Islet of Langerhans (tissue), 1 donor: ENCODE measurements around the genes N6AMT1, KRTAP13-1, KRTAP15-1, KRTAP19-4 and KRTAP11-1.

DNA sequence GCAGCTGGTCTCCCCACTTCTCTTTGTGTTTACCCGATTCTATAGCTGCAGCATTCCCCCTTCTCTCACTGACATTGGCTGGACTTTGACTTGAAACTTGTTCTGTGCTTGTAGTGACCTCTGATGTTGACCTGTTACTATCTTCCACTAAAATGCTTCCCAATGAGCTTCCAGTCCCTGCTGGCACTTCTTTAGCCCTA is 545.8 kb downstream of the N6AMT1 start:
- RRBS = no CpG with 5 or more reads among the region's 1 CpG

DNA sequence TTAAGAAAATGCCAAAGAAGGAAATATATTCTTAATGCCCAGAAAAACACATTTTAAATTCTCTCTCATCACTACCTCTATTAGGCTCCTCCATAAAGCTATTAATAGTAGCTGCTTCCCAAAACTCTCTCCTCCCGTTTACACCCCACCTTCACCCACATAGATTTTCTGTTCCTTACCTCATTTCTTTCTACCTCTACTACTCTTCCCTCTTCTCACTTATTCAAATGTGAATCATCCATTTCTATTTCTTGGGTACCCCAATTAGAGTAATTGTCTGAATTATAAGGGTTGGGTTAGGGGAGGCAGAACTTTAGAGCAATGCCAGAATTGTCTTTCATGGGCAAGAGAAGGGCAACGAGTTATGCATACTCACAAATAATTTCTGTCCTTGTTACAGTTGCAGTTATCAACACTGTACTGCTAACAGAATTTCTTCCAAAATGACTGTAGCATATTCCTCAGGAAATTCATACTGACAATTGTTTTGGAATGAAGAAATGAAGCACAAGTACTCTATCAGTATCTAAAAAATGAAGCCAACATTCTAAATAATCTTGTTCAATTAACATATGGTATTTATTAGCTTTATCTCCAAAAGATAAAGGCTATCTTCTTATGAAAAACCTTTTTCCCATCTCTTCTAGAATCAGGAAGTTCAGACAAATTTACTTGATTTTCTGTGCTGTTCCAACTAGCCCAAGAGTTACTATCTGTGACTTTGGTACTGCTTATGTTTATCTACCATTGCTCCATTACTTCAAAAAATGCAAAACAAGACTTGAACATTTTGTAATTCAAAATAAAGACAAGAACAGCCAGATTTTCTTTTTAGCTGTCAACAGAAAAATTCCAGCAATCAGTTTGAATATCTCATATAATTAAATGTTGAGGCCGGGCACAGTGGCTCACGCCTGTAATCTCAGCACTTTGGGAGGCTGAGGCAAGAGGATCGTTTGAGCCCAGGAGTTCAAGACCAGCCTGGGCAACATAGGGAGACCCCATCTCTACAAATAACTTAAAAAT is 81.3 kb downstream of the N6AMT1 start:
- RRBS = no CpG with 5 or more reads among the region's 5 CpGs

DNA sequence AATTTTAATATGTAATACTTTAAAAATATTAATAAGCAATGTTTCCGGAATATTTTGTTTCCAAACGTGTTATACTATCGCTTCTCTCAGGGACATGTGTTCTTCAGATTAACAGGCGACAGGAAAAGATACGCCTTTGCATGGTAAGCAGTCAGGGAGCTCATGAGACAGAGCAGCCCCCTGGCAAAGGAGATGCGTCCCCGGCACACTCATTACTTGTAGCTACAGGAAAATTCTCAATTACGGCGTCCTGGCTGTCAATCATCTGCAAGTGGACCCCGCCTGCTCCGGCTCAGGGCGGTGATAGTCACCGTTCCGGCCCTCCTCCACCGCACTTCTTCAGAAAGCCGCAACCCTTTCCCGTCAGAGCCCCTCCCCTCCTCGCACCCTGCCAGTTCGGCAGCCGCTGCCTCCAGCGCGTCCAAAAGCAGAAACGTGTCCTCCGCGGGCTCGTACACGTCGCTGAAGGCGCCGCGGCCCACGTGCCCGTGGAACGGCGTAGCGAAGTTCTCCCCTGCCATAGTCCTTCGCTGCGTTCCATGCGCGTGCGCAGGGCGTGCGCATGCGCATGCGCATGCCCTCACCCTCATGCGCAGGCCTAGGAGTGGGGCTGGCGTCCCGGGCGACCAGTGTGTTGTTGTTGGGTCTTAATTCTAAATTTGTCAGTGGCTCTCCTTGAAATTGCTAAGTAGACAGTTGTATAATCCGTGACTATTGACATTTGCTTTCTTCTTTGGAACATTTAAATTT is at the start of gene N6AMT1:
Gene N6AMT1 (minus strand): TSS at position 543 of the 750 bp plus-strand sequence.
- RRBS = 7% methylated on average over 3 of the region's 50 CpGs

DNA sequence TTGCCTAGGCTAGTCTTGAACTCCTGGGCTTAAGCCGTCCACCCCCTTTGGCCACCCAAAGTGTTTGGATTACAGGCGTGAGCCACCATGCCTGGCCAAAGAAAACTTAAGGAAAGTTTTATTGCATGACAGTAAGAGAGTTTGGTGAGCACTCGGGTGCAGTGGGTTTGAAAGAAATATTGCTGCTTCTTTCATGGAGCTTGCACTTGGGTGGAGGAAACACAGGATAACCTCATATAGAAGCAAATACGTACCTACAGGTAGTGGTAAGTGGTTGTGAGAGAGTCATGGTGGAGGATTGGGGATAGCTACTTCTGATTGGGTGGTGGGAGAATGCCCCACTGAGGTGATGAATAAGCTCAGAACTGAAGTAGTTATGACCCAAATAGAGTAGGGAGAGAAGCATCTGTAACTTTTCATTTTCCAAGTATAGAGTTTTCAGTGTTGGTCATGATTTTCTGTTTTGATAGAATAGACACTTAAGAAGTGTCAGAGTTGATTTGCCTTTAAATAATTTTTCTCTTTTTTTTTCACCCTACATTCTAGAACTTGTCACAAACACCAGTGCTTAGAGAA is 13.4 kb downstream of the USP16 start:
- RRBS = no CpG with 5 or more reads among the region's 4 CpGs

DNA sequence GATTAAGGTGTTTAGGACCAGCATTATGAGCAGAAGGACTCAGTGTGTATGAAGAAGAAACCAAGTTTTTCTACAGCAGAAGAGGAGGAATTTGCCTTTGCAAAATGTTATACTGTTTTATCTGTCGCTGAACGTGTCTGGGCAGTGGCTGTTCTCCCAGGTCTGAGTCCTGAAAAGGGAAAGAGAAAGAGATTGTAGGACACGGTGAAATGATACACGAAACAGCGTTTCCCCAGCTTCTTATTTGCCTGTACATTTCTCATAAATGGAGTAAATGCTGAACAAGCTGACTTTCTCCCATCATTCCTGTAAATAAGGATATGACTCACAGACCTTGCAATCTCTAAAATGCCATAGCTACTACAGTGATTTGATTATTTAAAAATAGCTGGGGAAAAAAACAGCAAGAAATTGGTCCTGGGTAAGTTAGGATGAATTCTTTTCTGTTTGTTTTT is 51.6 kb downstream of the MAP3K7CL start:
- RRBS = no CpG with 5 or more reads among the region's 5 CpGs

GRCh38 chr21:29427556-29428447 is 129.1 kb downstream of the BACH1 start:
- RRBS = no CpG with 5 or more reads among the region's 17 CpGs

- RRBS = no CpG with 5 or more reads among the region's 5 CpGs
Measured at GRCh38 chr21:30395742-30396282, at the start of gene KRTAP13-1. Gene KRTAP13-1 (plus strand): TSS chr21:30396031.

DNA sequence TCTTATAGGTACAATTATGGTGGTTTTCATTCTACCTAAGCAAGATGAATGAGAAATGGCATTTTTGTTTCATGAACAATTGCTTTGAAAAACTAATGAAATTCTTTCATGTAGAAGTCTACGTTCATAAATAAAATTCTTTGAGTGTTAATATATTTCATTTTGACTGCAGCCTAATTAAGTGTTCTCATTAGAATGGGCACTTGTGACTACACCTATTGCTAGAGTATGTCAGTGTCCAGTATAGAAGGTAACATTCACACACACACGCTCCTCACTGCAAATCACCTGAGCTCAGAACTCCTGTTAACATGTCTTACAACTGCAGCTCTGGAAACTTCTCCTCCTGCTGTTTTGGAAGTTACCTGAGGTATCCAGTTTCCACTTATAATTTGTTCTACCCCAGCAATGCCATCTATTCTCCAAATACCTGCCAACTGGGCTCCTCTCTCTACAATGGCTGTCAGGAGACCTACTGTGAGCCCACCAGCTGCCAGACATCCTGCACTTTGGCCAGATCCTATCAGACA is at the start of gene KRTAP15-1:
Gene KRTAP15-1 (plus strand): TSS at position 259 of the 530 bp plus-strand sequence.
- RRBS = no CpG with 5 or more reads among the region's 2 CpGs

DNA sequence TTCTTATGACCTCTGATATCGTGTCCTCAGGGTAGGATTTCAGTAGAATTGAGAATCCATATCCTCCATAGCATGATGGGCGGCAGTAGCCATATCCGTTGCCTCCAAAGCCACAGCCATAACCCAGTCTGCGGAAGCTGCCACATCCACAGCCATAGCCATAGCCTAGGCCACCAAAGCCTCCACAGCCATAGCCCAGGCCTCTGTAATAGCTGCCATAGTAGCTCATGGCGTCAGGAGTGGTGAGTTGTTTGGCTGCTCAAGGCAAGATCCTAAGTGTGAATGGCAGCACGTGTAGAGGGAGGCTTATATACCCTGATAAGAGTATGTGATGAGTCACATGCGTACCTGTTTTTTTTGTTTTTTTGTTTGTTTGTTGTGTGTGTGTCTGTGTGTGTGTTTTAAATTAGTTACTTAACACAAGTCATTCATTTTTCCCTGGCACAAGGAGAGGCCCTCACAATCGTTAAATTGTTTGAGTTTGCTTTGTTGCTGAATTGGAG is at the start of gene KRTAP19-4:
Gene KRTAP19-4 (minus strand): TSS at position 284 of the 503 bp plus-strand sequence.
- RRBS = no CpG with 5 or more reads among the region's 8 CpGs

DNA sequence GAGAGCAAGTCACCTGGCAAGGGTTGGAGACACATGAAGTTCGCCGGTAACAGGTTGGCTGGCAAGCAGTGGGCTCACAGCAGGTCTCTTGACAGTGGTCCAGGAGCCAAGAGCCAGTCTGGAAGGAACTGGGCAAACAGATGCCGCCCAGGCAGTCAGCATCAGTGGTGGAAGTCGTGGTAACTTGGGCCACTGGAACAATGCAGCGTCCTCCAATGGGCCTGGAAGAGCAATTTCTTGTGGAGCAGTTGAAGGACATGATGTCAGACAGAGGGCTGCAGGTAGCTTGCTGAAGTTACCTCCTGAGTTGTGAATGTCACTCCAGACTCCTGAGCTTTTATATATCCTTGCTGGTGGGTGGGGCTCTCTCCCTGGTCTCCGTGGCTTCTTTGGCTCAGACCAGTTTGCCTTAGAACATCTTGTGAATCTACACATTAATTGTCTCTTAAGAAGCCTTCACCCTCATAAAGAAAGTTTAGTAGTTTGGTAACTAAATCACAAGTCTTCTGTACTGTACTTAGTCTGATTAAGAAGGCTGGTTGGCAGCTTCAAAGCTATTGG is at the start of gene KRTAP11-1:
Gene KRTAP11-1 (minus strand): TSS at position 315 of the 561 bp plus-strand sequence.
- RRBS = 97% methylated on average over 2 of the region's 6 CpGs

- RRBS = no CpG with 5 or more reads among the region's 6 CpGs
Measured at GRCh38 chr21:31159716-31160189, 121.5 kb upstream of the KRTAP19-8 start.

- RRBS = no CpG with 5 or more reads among the region's 8 CpGs
Measured at GRCh38 chr21:31172126-31172783, 134.0 kb upstream of the KRTAP19-8 start.

- RRBS = no CpG with 5 or more reads among the region's 5 CpGs
Measured at GRCh38 chr21:31186863-31187400, 148.7 kb upstream of the KRTAP19-8 start.

DNA sequence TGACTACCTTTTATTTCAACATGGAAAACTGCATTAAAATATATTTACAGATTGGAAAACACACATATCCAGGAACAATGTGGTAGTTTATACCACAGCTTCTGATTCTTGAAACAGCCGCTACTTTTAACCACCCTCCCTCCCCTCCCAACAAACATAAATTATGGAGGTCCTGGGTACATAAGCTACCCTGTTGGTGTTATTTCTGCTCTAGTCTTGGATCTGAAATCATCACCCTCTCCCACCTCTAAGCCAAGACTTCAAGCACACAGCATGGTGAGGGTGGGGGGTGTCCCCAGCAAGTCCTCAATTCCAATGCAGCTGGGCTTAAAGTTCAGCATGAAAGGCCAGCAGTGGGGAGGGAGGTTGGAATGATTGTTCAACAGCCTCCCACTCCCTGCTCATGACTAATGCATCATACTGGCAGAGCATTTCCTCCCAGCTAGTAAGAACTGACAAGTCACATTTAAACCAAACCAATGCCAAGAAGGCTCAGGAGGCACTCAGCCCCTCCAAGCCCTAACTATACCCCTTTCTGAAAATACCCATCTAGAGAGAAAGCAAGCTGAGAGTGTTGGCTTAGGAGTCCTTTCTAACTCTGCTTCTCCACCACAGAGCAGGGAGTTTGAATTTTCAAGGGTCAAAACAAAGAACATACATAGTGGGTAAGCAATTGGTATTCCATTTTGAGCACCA is 50.1 kb downstream of the TIAM1 start:
- RRBS = no CpG with 5 or more reads among the region's 1 CpG

DNA sequence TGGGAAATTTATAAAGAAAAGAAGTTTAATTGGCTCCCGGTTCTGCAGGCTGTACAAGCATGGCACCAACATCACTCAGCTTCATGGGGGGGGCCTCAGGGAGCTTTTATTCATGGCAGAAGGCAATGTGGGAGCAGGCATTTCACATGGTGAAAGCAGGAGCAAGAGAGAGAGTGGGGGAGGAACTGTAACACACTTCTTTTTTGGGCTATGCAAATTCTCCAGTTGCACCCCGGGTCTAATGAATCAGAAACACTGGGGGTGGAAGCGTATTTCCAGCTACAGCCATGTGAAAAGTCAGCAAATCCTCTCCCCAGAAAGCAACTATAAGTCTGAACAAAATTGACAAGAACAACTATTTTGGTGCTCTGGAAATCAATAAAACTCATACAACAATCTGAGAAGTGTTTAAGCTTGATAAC is 11.8 kb upstream of the SOD1 start:
- RRBS = no CpG with 5 or more reads among the region's 3 CpGs

DNA sequence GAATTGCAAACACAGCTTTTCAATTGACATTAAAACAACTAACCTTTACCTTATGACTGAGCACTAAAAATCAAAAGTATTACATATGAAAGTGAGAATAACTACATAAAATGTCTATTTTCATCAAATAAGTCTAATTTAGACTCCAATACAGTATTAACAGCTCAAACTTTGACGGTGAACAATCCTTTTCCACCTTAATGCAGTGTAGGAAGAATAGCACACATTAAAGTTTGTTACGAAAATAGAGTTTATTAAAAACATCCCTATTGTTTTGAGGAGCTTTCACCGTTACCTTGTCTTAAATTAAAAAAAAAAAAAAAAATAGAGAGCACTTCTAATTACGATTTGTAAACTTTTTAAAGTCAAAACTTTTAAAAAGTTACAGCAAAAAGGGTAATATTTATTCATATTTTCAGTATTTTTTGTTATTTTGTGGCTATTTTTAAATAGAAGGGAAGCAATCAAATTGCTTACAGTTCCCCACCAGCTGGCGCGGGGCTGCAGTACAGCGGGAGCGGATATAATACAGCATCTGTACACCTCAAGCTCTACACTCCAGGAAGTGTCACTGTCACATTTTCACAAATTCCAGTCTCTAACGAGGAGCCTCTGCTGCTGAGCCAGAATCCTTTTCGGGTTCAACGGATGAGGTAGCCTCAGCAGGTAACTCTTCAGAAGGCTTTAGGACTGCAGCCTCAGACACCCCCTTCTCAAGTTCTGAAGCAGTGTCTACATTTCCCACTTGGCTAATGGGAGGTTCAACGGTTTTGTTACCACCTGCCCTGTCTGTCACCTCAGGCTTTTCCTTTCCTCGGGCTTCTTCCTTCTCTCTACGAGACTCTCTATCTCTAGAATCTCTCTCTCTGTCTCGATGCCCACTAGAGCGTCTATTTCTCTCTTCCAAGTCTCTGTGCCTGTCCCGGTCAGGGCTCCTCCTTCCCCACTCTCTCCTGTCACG is 11.6 kb downstream of the SOD1 start:
- RRBS = 60% methylated on average over 1 of the region's 18 CpGs

- RRBS = 97% methylated on average over 3 of the region's 22 CpGs
Measured at GRCh38 chr21:31671762-31672398, 12.4 kb downstream of the SOD1 start.

DNA sequence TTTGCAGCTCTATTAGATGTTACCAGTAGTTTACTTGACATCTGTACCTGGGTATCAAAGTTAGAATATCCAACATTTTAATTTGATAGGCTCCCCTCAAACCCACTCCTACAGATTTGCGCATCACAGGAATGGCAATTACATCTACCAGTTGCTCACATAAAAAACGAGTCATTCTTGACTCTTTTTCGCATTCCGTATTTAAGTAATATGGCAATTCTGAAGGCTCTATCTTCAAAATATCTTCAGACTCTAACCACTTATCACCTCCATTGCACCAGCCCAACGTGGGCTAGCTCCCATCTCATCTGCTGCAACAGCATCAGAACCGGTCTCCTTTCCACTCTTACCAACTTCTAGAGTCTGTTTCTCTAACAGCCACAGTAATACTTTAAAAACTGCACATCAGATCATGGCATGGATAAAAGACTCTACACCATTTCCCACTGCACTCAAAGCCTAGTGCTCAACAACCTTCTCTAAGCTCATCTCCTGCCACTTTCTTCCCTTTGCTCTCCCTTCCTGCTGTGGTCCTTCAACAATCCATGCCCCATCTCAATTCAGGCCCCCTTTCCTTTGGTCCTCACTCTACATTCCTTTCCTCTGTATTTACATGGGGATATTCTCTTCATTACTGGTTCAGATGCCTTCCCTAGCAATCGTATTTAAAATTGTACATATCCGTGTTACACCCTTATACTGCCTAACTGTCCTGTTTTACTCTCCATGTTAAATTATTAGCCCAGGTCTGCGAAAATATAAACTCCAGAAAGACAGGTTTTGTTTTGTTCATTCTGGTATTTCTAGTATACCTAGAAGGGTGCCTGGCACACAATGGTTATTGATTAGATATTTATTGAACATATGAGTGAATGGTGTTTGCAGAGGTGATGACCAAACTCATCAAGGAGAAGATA is 18.9 kb downstream of the SOD1 start:
- RRBS = no CpG with 5 or more reads among the region's 9 CpGs

DNA sequence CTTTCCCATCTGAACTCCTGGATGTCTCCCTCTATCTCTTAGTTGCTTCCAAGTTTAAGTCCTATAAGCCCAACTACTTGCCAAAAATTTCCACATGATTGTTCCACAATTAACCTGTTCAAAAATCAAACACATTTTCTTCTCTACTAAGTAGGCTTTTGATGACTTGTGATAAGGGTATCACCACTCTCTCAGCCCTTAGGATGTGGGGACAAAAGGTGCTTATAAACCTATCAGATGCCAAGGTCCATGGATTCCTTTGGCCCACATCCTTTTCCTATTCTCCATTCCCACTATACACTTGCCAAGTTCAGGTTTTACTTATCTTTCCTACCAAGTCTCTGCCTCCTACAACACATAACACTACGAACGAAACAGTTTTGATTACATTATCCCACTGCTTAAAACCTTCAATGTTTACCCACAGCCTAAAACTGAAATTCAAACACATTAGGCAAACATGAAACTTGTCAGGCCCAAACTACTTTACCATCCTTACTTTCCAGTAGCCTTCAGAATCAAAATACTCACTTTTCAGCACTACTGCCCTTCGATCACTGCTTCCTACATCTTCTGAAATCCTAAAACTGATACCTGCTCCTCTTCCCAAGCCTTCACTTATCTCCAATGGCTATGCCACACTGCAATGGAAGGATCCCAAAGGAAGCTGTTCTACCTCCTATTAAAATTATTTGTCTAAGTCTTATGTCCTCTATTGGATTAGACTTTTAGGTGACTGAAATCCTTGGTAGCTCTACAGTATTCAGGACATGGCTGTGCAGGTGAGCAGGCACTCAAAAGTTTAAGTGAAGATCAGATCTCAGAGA is 3.0 kb downstream of the SCAF4 start:
- RRBS = no CpG with 5 or more reads among the region's 3 CpGs

DNA sequence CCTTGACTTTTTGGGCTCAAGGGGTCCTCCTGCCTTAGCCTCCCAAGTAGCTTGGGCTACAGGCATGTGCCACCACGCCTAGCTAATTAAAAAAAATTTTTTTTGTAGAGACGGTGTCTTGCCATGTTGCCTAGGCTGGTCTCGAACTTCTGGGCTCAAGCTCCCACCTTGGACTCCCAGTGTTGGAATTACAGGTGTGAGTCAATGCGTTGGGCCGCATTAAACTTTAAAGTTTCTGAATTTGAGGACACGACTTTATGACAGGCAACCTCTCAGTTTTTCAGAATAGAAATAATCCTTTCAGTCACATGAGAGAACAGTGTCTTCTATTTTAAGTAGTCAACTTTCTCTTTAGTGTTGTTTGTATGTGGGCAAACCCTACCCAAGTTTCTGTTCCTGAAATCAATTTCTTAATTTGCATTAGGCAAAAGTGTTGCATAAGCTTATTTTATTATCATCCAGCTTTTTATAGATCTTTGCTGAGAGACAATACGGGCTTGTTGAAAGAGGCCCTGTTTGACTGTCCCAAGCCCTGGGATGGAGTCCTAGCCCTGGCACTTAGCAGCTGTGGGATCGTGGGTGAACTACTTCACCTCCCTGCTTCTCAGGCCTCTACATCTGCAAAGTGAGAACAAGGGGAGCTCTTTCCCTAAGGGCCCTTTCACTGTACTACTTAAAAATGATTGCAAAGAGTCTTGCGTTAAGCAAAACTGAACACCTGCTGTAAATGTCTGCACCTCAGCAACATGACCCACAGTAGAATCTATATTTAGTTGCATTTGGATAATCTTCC is 40.7 kb upstream of the SCAF4 start:
- RRBS = no CpG with 5 or more reads among the region's 9 CpGs